ENCODE data around the genes TAX1BP1 and CHN2.

- RRBS = no CpG with 5 or more reads among the region's 42 CpGs
These were observed 1.6 kb downstream of the HOXA7 start for GRCh38 chr7:27154739-27155386.

GRCh38 chr7:27155387-27155810 lies 1.1 kb downstream of the HOXA7 start:
- RRBS = 50% methylated on average over 3 of the region's 10 CpGs

- RRBS = under 1% methylated on average over 15 of the region's 58 CpGs
These were observed 5.2 kb downstream of the HOXA11 start for GRCh38 chr7:27179529-27180542.

GRCh38 chr7:27183036-27184187 lies 1.6 kb downstream of the HOXA11 start:
- RRBS = 7% methylated on average over 14 of the region's 55 CpGs

- RRBS = no CpG with 5 or more reads among the region's 3 CpGs
These were observed 4.8 kb upstream of the HOXA11 start for GRCh38 chr7:27189777-27190290.

GRCh38 chr7:27191640-27192542 lies 6.9 kb upstream of the HOXA11 start:
- RRBS = no CpG with 5 or more reads among the region's 45 CpGs

- RRBS = 2% methylated on average over 29 of the region's 99 CpGs
These were observed 433 bp downstream of the HOXA13 start for GRCh38 chr7:27199306-27200010.

GRCh38 chr7:27462855-27463308 lies 199.8 kb downstream of the HIBADH start:
- RRBS = no CpG with 5 or more reads among the region's 6 CpGs

GRCh38 chr7:27735742-27736198 lies 4.2 kb upstream of the TAX1BP1 start:
- RRBS = no CpG with 5 or more reads among the region's 2 CpGs

- RRBS = 4% methylated on average over 11 of the region's 47 CpGs
These were observed at the start of gene TAX1BP1 for GRCh38 chr7:27739923-27740515. Gene TAX1BP1 (plus strand): TSS chr7:27740162.

- RRBS = no CpG with 5 or more reads among the region's 11 CpGs
These were observed 157.4 kb downstream of the TAX1BP1 start for GRCh38 chr7:27897257-27897818.

- RRBS = no CpG with 5 or more reads among the region's 7 CpGs
These were observed 161.4 kb downstream of the TAX1BP1 start for GRCh38 chr7:27901217-27901975.

DNA sequence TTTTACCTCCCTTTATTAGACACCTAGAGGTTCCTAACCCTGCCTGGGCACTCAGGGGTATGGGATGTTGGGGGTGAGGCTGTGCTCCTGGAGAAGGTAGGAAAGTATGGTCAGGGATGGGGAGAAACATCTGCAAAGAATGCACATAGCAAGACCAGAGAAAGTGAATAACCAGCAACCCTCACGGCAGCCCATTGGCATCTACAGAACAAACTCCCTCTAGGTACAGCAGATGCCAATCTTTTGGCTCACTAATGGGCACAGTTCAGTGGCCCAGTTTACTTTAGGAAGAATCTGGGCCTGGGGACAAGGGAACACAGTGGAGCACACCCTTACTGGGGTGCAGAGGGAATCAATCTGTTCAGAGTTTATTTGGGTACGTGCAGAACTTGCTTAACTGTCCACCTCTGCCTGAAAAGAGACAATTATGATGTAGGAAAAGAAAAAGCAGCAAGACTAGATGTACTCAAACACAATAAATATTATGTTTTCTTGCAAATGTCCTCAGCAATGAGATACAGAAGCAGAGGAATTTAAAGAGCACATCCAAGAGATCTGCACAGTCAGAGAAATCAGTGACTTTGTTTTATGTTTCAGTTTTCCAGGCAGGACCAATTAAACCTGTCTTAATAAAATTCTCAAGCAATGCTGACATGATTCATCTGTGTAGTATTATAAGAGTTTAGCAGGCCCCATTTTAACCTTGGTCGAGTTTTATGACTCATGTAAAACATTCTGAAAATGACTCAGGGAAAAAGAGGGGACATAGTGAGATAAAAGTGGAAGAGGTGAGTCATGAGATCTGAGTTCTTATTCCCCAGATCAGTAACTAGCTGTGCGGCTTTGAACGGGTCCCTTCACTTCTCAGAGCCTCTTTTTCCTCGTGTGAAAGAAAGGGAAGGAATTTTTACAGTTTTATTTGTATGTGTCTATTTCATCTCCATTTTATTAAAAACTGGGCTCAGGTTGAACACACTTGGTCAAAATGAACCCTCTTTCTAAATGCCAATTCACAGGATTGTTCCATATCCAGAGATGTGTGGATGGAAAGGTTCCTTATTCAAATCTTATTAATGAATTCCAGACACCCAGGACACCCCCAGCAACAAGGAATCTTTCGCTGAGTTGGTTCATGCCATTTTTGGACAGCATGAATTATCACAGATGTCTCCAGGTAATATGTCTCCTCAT lies 143.5 kb downstream of the JAZF1 start:
- RRBS = no CpG with 5 or more reads among the region's 7 CpGs

DNA sequence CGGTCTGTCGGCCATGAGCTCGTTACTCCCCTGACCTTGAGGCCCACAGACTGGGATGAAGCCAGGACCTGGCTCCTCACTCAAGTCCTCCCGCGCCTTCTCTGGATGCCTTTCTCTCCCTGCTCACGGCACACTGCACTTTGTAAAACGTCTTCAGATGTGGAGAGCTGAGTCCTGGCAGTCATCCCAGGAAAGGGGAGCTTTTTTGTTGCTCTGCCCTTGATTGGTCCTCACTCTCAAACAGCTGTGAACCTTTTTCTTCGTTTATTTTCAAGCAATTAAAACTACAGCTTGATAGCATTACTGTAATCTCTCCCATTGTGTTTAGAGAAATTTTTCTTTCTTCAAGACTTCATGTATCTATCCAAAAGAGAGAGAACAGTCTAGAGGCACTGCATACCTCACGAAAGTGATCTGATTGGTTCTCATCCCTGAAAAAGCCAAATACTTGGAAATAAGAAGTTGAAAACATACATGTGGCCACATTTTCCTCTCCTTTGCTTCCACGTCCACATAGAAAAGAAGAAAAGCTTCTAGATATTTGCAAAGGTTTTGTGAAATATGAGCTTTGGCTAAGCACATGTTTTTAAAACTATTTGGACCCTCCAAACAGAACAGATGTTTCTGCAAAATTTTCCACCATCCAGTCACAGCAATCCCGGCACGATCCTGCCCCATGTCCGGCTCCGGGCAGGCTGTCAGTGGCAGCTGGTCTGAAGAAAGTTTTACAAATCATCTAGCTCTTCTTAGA lies 110.5 kb downstream of the JAZF1 start:
- RRBS = no CpG with 5 or more reads among the region's 14 CpGs

DNA sequence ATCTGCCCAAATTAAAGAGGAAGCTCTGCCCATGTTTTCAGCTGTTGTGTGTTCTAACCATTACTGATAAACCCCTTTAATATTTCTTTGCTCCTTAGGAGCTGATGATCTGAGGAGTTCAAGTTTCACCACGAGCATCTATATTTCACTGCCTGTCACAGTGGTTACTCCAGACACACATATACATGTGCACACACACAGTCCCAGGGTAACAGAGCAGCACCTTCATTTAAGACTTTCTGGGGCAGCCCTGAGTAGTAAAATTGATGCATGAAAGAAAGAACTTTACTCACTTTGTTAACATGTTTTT lies 94.3 kb downstream of the JAZF1 start:
- RRBS = no CpG with 5 or more reads among the region's 1 CpG

GRCh38 chr7:28102850-28103565 lies 77.6 kb downstream of the JAZF1 start:
- RRBS = no CpG with 5 or more reads among the region's 10 CpGs

DNA sequence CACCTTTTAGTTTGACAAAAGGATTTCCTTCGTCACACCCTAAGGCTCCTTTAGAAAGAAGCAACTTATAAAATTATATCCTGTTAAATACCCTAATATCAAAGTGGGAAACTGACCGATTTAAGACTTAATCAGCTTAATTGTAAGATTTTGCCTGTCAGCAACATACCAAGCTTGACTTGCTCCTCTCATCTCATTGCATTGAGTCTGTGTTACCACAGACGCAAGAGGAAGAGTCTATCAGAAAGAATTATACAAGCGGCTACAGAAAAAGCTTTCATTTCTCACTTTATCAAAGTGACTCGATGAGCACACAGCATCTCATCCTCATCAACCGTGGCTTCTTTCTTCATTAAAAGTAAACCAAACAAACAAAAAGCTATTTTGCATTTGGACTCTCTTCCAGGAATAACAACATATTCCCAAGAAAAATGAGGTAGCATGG lies 75.0 kb downstream of the JAZF1 start:
- RRBS = no CpG with 5 or more reads among the region's 6 CpGs

DNA sequence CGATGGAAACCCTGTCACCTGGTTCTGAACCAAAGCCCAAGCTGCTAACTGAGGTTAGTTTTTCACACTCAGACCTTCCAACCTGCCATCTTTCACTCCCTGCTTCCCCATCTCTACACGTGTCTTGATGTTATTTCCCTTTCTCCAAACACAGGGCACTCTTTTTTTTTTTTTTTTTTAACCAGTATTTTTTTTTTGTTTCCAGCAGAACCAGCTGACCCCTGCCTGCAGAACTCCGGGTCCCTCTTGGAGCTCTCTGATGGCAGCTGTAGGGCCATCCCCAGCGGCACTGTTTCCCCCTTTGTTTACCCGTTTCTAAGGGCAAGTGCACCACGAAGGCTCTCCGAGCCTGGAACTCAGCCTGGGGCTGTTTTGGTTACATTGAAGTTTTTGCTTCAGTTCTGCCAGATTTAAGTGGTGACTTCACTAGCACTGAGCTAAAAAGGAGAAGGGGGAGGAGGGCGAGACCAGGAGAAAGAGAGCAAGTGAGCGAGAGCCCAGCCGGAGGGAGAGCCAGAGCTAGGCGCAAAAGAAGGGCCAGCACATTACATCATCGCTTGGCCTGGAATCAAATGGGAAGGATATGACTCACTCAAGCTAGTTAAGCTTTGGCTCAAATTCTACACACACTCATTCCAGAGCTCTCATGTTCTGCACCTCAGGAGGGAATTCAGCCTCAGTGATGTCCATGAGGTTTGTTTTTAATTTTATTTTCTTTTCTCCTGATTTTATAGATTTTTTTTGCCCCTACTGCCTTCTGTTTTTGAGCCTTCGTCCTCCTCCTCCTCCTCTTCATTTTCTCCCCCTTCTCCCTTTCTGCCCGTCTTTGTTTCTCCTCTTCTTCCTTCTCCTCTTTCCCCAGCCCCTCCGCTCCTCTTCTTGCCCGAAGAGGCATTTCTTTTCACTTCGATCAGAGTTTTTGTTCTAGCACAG lies 272.4 kb downstream of the TRIL start:
- RRBS = no CpG with 5 or more reads among the region's 17 CpGs

- RRBS = 3% methylated on average over 22 of the region's 49 CpGs
These were observed at the start of gene CHN2 for GRCh38 chr7:29194606-29195019. Gene CHN2 (plus strand): TSS chr7:29194775.

DNA sequence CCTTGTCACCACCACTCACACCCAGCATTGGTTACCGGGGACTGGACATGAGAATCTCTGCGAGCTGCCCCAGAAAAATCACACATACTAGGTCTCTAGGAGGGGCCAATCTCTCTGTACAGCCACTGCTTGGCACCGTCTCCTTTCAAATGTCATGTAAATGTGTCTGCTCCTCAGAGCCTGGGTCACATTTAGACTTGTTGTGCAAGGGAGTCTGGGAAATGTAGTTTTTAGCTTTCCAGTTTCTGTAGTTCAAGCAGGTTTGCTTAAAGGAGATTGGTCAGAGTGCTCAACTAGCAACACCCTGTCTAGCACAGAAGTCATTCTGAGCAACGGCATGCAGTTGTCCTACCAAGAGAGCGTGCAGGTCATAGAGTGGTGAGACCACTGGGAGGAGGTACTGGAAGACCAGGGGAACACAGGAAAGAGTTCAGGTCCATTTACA lies 60.1 kb downstream of the CHN2 start:
- RRBS = no CpG with 5 or more reads among the region's 5 CpGs

All from AG08470 (cell line).